Aorta (tissue), 1 donor: ENCODE measurements around a stretch of chr20.

DNA sequence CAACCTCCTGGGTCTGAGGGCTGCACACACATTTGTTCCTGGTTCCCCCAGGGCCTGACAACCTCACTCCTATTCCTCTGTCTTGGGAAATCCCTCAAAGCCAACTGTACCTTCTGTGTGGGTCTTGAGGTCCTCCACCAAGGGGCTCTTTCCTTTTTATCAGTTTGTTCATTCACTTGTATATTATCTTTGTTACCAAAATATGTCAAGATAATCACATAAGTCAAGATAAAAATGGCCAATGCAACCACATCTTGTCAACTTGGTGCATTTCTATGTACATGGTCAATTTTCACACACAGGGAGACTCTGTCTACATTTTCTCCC is 419.4 kb downstream of the PREX1 start:
- PRO-cap: no peak

- PRO-cap: no peak
Observed at GRCh38 chr20:48622262-48622857, 205.4 kb downstream of the PREX1 start.

GRCh38 chr20:48690686-48691366 is 137.0 kb downstream of the PREX1 start:
- PRO-cap: no peak

GRCh38 chr20:48697541-48698331 is 130.1 kb downstream of the PREX1 start:
- PRO-cap: no peak

DNA sequence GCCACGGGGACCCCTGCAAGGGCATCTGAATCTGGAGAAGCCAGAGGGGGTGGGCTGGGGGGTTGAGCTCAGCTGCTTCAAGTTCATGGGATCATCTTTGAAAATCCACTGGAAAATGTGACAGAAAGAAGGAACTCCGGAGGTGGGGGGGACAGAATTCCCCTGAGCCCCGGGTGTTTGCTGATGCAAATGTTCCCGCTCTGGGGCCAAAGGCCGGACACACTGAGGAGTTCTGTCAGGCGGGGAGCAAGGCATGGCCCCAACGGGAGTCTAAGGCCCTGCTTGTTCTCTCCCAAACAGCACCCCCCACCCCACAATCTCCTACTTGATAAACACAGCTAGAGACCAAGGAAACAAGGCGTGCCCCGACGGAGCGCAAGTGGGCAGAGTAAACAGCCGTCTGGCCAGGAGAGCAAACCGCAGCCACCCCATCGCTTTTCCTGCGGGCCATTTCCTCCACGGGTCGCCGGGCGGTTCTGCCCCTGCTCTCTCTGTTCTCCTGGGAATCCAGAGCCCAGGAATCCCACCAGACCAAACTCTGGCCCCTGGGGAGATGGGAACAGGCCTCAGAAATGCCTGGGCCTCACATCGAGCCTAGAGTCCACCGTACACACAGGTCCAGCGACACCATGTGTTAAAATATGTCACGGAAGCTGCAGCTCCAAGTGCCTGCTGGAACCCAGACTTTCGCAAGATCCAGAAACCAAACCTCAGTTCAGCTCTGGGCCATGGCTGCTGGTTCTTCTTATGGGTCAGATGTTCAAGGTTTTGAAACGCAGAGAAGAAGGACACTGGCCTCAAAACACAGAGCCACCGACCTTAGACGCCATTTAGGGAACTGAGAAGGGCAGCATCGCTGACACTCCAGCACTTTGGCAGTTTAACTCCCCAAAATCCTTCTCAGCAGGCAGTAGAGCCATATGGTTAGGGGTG is 104.3 kb downstream of the PREX1 start:
- PRO-cap: no peak

- PRO-cap: no peak
Observed at GRCh38 chr20:48750463-48750877, 77.3 kb downstream of the PREX1 start.

DNA sequence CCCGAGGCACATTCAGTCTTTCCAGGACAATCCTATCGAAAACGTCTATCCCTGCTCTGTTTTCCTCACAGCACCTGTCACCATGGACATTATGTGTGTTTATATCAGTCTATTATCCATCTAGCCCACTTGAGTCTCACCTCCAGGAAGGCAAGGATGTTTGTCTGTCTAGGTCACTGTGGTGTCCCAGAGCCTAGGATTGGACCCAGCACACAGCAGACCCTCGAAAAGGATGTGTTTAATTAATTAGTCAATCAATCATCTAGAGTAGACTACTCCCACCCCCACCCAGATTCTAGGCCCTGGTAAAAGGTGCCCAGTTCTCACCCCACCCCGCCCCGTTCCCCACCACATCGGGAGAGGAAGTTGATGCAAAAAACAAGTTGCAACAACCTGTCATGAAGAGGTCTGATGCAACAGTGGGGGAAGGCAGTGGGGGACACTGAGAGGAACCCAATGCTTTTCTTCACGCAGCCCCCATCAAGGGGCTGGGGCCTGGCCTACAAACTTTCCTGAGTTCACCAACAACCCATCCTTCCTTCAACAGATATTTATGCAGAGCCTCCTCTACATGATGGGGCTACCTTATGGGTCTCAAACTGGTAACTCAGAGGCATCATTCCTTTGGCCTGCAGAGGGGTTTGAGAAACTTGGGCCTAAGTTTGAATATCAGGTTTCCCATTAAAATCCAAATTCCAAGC is 66.5 kb downstream of the PREX1 start:
- PRO-cap: no peak

GRCh38 chr20:48772293-48772999 is 55.4 kb downstream of the PREX1 start:
- PRO-cap: no peak

- PRO-cap: no peak
Observed at GRCh38 chr20:48773803-48774627, 53.8 kb downstream of the PREX1 start.

GRCh38 chr20:48782639-48783489 is 44.9 kb downstream of the PREX1 start:
- PRO-cap: no peak

- PRO-cap: no peak
Observed at GRCh38 chr20:48807228-48807939, 20.4 kb downstream of the PREX1 start.

- PRO-cap: no peak
Observed at GRCh38 chr20:48857942-48858758, 30.4 kb upstream of the PREX1 start.

- PRO-cap: no peak
Observed at GRCh38 chr20:48897356-48897688, 24.2 kb upstream of the ARFGEF2 start.

DNA sequence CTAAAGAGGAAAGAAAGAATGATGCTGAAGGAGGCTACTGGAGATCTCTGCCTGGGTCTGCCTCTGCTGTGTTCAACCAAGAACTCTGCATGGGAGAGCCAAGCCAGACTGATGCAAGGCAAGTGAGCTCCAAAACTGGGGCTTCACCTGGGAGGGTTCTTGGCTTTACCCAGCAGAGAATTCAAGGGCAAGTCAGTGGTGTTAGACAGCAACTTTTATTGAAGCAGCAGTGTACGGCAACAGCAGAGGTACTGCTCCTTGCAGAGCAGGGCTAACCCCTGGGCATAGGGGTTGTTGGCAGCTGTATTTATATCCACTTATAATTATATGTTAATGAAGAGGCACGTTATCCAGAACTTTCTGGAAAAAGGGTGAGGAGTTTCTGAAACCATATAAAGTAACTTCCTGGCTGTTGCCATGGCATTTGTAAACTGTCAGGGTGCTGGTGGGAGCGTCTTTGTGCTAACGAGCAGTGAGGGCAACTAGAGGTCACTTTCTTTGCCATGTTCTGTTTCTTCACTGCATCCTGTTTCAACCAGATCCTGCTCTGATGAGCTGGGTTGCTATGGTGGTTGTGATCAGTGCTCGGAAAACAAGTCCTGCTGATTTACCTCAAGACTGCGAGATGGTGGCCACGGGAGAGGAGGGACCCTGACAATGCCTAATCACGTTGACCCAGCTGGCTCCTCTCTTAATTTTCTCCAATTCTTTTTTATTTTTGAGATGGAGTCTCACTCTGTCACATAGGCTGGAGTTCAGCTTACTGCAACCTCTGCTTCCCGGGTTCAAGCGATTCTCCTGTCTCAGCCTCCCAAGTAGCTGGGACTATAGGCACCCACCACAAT is 11.2 kb upstream of the ARFGEF2 start:
- PRO-cap: no peak

DNA sequence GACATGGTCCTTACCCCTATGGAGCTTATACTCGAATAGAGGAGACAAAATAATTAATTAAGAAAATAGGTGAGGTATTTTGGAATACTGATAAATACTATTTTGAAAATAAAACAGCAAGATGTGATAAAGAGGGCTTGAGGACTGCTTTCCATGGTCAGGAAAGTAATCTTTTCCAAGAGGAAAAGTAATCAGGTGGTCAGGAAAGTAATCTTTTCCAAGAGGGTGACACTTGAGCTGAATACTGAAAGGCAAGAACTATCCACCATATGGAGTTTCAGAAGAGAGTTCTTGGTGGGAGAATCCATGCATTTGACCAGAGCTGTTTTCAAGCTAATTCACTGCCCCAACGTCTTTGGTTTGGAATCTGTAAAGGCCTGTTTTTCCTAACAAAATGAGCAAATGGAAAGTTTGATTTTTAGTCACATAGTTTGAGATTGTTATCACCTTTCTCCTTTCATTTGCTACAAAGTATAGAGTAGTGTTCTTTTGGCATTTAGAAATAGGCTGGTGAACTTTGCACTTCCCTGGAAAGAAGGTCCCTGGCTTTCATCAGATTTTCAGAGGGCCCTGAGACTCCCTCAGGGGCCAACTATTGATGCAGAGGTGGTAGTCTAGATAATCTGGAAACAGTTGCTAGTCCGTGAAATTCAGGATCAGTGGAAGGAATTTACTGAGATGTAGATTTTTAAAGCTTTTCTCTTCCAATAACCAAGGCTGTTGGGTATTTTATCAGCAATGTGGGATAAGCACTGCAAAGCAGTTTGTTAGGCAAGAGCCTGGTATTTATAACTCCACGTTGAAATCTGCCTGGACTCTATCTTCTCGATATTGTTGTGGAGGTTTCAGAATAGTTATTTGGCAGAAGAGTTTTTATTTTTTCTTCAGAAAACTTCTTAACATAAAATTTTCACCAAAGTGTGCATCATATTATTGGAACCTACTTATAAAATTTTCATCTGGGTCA is 1.6 kb downstream of the ARFGEF2 start:
- PRO-cap: no peak

GRCh38 chr20:48965212-48966276 is 44.0 kb downstream of the ARFGEF2 start:
- PRO-cap: no peak

GRCh38 chr20:49009100-49009597 is 37.0 kb upstream of the CSE1L start:
- PRO-cap: no peak

GRCh38 chr20:49032874-49033912 is 12.9 kb upstream of the CSE1L start:
- PRO-cap: no peak

- PRO-cap: no peak
Observed at GRCh38 chr20:49104915-49105262, 58.8 kb downstream of the CSE1L start.

- PRO-cap: no peak
Observed at GRCh38 chr20:49124282-49124733, 63.8 kb downstream of the STAU1 start.